SK-N-MC (cell line): ENCODE measurements around a stretch of chr16.

GRCh38 chr16:86477462-86478345 is 32.6 kb upstream of the FOXF1 start:
- RRBS, result no CpG with 5 or more reads among the region's 8 CpGs

- RRBS, result 2% methylated on average over 19 of the region's 86 CpGs
Observed at GRCh38 chr16:86498257-86499452, 11.7 kb upstream of the FOXF1 start.

- RRBS, result 86% methylated on average over 3 of the region's 18 CpGs
Observed at GRCh38 chr16:86530438-86531008, 20.2 kb downstream of the FOXF1 start.

GRCh38 chr16:86568248-86568735 is 1.7 kb downstream of the FOXC2 start:
- RRBS, result 8% methylated on average over 31 of the region's 64 CpGs

DNA sequence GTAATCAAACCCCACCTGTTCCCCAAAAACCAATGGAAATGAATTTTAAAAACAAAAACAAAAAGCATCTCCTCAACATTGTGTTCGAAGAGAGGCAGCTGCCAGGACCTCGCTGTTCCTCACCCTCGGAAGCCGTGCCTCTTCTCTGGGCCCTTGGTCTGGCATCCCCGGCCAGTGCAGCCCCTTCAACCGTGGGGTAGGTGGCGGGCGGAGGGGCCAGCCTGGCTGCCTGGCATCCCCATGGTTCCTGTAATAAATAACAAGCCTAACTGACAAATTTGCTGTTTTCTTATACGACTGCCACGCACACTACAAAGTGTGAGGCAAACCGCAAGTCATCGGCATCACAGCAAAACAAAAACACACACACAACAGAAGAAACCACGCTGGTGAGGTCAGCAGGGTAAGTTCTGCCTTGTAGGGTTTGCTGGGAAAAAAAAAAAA is 162.5 kb downstream of the FOXL1 start:
- RRBS, result no CpG with 5 or more reads among the region's 13 CpGs

- RRBS, result 8% methylated on average over 6 of the region's 30 CpGs
Observed at GRCh38 chr16:86741231-86742177, 163.2 kb downstream of the FOXL1 start.

GRCh38 chr16:86960839-86961262 is 356.3 kb downstream of the C16orf95 start:
- RRBS, result no CpG with 5 or more reads among the region's 13 CpGs

GRCh38 chr16:86985199-86985557 is 332.0 kb downstream of the C16orf95 start:
- RRBS, result no CpG with 5 or more reads among the region's 5 CpGs

DNA sequence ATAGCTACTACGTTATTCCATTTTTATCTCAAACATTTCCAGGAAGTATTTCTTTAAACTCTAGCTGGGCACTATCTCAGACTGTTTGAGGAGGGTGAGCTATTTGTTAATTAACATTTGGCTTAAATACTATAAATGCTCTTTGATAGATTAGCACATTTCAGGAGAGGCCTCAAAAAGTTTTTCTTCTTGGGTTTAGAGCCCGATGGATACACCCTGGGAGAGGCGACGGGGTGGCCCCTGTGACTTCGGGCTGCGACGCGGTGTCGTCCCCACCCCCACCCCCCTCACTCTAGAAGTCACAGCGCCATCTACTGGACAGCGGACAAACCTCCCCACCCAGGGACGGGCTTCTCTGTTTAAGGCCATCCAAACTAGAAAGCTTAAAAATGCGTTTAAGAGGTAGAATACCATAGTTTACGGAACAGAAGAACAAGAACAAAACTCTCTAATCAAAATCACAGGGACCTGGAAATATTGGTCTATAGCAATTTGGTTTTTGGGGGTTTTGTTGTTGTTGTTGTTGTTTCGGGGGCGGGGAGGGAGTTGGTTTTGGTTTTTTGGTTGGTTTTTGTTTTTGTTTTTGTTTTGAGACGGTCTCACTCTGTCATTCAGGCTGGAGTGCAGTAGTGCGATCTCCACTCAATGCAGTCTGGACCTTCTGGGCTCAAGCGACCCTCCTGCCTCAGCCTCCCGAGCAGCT is 254.5 kb downstream of the C16orf95 start:
- RRBS, result no CpG with 5 or more reads among the region's 20 CpGs

- RRBS, result no CpG with 5 or more reads among the region's 16 CpGs
Observed at GRCh38 chr16:87064398-87065146, 252.6 kb downstream of the C16orf95 start.

DNA sequence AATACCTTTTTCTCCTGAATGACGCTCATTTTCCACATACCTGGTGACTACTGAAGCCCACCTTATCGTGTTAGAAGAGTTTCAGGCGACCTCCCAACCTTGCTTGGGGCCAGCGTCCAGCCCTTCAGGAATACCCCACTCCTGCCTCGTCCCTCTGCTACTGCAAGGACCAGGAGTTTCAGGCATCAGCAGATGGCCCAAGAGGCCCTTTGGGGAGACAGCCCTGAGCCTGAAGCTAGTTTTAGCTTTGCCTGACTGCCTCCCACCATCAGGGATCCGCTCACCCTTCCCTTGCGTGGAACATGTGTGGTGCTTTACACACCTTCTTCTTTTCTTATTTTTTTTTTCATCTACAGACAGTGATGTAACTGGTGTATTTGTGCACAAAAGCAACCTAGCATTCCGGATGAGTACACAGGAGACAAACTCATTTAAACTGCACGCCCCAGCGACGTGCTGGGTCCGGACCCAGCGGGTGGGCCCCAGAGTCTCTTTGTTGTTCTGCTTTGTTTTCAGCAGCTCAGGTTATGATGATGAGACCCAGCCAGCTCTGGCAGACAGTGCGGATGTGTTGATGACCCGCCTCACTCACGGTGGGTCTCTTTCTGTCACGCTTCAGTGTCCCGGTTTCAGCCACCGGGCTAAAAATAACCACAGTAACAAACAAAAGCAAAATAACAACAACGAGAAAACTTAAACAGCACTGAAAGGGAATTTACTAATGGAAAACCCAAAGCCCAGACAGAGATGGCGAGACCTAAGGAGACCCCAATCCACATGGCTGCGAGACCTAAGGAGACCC is 242.4 kb downstream of the C16orf95 start:
- RRBS, result 28% methylated on average over 5 of the region's 22 CpGs

- RRBS, result 15% methylated on average over 4 of the region's 14 CpGs
Observed at GRCh38 chr16:87126990-87127440, 190.2 kb downstream of the C16orf95 start.

DNA sequence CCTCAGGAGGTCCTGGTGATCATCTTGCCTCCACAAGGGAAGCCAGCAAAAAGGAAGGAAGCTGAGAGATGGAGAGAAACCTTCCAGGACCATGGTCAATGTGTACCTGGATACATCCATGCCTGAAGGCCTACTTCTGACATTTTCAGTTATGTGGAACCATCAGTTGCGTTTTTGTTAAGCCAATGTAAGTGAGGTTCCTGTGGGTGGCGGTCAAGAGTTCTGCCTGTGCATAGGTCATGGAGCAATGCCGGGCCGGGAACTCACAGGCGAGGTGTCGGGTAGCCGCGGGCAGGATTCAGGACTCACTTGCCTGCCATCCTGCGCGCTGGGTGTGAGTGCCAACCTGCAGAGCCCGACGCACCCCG is 430 bp downstream of the C16orf95 start:
- RRBS, result no CpG with 5 or more reads among the region's 13 CpGs

DNA sequence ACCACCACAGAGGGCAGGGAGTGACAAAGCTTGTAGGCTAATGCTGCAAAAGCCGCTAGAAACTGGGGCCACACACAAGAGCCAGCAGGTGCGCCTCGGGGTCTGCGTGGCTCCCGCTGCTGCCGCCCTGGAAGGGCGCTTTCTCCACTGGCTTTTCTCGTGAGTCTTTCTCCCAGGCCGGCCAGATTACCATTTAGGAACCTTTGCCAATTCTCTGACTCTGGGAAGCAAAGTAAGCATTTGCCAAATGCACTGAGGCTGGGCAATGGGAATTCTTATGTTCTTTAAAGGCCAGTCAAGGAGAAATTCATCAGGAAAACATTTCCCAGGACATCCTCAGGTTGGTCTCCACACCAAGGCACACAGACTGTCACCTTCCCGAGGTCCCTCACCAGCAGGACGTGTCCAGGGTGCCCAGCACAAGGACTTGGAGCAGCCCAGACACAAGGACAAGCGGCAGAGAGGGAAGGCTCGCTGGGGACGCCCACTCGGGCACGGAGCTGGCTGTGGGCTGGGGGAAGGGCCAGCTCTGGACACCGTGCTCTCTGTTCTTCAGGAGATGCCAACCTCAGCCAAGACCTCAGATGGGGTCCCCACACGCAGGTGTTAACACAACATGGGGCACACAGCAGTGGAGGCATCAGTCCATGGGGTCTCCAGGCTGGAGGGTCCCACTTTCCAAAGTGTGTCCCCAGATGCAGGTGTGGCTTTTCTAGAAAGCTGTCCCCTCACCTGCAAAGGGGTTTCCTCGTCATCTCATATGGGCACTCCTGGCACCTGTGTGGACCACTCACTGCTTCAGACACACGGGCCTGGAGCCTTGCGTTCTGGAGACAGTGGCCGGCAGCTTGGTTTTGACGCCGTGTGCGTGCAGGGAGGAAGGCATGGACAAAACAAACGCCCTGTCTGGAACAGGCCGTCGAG is 12.7 kb upstream of the C16orf95 start:
- RRBS, result no CpG with 5 or more reads among the region's 28 CpGs

DNA sequence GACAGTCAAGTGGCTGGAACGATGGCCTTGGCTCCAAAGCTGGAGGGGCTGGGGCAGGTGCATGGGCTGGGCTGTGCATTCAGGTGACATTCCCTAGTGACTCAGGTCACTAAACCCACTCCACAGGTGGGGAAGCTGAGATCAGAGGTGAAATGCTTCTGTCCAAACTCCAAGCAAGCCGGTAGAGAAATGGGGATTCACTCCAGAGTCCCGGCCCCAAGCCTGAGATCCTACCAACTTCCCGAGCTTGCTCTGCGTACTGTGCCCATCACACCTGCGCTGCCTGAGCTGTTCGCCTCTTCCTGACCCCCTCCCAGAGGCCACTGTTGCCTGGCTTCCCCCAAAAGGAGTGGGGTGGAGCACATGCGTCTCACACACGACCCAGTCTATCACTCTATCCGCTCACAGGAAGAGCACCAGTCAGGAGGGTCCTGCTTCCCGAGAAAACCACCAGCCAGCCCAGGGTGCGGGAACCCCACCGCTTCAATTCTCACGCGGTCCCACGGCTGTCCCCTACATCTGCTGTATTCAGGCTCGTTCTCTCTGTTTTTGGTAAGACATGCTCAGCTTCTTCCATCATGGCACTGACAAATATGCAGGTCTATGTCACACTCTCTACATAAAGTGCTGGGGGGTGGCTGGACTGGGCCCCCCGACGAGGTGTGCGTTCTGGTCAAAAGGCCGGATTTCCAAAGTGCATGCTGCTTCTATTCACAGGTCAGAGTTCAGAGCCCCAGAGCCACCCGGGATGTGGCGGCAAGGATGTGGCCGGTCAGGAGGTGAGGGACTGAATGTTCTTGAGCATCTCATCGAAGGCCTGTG is 13.5 kb upstream of the C16orf95 start:
- RRBS, result over 99% methylated on average over 4 of the region's 25 CpGs

- RRBS, result 97% methylated on average over 5 of the region's 50 CpGs
Observed at GRCh38 chr16:87342679-87343920, 25.9 kb upstream of the C16orf95 start.

DNA sequence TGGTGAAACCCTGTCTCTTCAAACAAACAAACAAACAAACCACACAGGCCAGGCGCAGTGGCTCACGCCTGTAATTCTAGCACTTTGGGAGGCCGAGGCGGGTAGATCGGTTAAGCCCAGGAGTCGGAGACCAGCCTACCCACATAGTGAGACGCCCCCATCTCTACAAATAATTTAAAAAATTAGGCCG is 1.3 kb upstream of the FBXO31 start:
- RRBS, result no CpG with 5 or more reads among the region's 8 CpGs

DNA sequence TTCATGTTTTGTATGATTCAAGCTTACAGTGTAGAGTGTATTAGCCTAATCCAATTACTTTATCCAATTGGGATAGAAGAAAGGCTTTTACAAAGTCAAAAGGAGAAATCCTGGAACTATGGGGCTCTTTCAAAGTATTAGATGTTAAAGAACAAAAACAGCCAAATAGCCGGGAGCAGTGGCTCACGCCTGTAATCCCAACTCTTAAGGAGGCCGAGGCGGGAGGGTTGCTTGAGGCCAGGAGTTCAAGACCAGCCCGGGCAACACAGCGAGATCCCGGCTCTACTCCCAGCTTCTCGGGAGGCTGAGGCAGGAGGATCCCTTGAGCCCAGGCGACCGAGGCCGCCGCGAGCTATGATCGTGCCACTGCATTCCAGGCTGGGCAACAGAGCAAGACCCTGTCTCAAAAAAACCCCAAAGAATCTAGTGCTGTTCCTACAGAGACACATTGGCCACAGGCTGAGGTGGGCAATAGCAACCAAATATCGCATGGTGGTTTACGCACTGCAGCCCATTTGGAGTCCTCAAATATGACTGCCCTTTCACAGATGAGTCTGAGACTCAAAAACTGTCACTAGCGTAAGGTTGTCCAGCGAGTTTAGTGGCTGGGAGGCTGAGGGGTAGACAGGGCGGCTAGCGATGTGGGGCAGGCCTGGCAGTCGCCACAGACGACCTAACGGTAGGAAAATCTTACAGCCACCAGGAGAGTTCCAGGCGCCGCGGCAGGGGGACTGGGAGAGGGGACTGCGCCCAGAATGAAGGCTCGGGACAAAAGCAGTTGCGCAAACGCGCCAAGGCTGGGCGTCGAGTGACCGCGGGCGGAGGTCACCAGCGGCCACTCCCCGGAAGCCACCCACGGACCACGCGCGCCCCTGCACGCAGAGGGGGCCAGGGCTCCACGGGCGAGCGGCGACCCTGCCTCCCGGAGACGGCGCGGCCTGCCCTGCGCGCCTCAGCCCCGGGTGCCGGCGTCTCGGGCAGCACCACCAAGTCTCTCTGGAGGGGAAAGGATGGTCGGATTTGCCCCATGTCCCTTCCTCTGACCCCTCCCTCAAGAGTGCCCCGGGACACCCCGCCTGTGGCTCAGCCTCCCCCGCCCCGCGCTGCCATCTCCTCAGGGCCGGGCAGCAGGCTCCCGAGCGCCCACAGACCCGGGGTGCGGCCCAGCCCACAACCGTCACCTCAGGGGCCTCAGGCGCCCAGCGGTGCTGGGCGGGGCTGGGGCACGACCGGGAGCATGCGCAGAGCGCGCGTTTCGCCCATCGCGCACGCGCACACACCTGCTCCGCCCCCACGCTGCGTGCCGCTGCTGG is 778 bp upstream of the MAP1LC3B start:
- RRBS, result 8% methylated on average over 34 of the region's 87 CpGs

GRCh38 chr16:87403314-87404565 is 11.6 kb downstream of the MAP1LC3B start:
- RRBS, result no CpG with 5 or more reads among the region's 19 CpGs

- RRBS, result no CpG with 5 or more reads among the region's 10 CpGs
Observed at GRCh38 chr16:87406666-87407434, 14.7 kb downstream of the MAP1LC3B start.